HTERT-HM (cell line): ENCODE results near the genes NEURL4, TRAPPC1 and ALOXE3.

DNA sequence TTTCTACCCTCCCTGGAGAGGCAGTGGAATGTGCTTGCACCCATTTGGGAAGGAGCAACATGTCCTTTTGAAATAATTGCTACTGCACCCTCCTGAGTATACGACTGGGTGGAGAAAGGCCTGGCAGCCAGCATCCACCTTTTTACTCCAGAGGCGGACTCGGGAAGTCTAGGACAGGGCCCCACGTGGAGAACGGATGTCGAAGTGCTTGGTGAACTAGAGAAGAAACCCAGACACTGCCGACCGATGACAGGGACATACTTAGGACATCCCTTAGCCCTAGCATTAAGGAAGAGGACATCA is 3.8 kb downstream of the YBX2 start:
- RRBS, result no CpG with 5 or more reads among the region's 8 CpGs

GRCh38 chr17:7312947-7313716 is 2.0 kb downstream of the GPS2 start:
- RRBS, result no CpG with 5 or more reads among the region's 5 CpGs

GRCh38 chr17:7328834-7329254 is 291 bp downstream of the NEURL4 start:
- RRBS, result 4% methylated on average over 14 of the region's 35 CpGs

- RRBS, result 2% methylated on average over 18 of the region's 62 CpGs
Observed at GRCh38 chr17:7329255-7330059, at the start of gene NEURL4. Gene NEURL4 (minus strand): TSS chr17:7329335.

- RRBS, result 0% methylated on average over 1 of the region's 10 CpGs
Observed at GRCh38 chr17:7403840-7404015, 169 bp downstream of the TMEM256 start.

GRCh38 chr17:7478400-7478589 is 1.1 kb downstream of the ZBTB4 start:
- RRBS, result no CpG with 5 or more reads among the region's 10 CpGs

DNA sequence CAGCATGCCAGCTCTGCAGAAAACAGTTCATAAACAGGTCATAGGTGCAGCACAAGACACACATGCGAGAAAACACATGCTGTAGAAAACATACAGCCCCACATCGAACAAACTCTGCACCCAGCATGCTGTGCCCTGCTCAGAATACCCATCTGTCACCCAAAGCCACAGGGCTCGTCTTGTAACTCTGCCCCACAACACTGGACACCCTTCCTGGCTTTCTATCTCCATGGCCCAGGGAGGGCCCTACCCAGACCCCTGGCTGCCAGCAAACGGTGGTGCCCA is 899 bp downstream of the ZBTB4 start:
- RRBS, result no CpG with 5 or more reads among the region's 4 CpGs

DNA sequence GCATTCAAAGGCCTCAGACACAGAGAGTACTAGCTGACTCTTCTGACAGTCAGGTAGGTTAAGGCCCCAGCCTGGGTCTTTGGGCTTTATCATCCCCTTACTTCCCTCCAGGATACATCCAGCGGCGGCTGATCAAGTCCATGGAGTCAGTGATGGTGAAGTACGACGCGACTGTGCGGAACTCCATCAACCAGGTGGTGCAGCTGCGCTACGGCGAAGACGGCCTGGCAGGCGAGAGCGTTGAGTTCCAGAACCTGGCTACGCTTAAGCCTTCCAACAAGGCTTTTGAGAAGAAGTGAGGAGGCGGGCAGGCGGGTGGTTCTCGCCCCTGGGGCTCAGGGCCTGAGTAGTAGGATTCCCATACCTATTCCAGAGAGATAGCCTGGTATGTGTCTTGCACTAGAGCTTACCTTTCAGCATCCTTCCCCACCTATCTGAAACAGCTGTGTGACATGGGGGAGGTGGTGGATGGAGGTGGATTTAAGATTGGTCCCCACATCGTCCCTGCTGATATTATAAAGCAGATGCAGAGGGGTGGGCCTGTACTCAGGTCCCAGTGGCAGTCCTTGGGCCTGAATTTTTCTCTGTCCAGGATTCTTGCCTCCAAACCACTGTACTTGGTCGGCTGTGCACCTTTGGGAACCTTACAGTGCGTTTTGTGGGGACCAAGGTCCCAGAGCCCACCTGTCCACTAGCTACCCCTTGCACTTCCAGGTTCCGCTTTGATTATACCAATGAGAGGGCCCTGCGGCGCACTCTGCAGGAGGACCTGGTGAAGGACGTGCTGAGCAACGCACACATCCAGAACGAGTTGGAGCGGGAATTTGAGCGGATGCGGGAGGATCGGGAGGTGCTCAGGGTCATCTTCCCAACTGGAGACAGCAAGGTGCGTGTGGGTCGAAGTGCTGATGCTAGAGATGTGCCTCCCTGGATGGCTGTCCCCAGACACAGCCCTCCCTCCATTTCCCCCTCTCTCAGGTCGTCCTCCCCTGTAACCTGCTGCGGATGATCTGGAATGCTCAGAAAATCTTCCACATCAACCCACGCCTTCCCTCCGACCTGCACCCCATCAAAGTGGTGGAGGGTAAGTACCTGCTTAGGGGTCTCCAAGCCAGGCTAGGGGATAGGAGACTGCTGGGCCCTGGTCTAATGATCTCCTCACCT is 21.5 kb downstream of the SLC35G6 start:
- RRBS, result no CpG with 5 or more reads among the region's 35 CpGs

DNA sequence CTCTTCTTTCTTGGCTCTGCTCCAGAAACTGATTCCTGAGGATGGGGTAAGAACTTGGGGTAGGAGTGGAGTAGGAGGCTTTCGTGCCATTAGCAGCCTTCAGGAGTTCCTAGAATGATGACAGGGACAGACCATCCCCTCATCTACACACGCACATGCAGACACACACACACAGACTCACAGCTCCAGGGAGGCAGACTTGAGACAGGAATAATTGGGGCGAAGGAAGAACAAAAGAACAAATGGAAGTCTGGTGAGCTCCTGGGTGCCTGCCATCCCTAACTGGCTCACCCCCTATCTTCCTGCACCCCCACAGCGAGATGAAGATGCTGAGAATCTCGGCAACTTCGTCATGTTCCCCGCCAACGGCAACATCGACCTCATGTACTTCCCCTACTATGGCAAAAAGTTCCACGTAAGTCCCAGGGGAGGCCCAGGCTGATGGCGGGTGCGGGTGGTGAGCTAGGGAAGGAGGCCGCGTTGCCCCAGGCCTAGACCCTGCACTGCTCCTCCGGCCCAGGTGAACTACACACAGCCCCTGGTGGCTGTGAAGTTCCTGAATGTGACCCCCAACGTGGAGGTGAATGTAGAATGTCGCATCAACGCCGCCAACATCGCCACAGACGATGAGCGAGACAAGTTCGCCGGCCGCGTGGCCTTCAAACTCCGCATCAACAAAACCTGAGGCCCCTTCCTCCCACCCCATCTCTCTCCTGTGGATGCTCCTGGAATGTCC is 4.7 kb downstream of the ATP1B2 start:
- RRBS, result no CpG with 5 or more reads among the region's 27 CpGs

DNA sequence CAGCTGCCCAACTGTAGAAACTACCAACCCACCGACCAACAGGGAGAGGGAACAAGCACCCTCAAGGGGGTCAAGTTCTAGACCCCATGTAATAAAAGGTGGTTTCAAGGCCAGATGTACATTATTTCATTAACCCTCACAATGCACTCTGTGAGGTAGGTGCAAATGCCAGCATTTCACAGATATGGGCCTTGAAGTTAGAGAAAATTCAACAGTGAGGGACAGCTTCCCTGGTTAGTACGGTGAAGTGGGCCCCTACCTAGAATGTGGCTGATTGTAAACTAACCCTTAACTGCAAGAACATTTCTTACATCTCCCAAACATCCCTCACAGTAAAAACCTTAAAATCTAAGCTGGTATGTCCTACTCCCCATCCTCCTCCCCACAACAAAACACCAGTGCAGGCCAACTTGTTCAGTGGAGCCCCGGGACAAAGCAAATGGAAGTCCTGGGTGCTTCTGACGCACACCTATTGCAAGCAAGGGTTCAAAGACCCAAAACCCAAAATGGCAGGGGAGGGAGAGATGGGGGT is 18.2 kb downstream of the TP53 start:
- RRBS, result no CpG with 5 or more reads among the region's 4 CpGs

DNA sequence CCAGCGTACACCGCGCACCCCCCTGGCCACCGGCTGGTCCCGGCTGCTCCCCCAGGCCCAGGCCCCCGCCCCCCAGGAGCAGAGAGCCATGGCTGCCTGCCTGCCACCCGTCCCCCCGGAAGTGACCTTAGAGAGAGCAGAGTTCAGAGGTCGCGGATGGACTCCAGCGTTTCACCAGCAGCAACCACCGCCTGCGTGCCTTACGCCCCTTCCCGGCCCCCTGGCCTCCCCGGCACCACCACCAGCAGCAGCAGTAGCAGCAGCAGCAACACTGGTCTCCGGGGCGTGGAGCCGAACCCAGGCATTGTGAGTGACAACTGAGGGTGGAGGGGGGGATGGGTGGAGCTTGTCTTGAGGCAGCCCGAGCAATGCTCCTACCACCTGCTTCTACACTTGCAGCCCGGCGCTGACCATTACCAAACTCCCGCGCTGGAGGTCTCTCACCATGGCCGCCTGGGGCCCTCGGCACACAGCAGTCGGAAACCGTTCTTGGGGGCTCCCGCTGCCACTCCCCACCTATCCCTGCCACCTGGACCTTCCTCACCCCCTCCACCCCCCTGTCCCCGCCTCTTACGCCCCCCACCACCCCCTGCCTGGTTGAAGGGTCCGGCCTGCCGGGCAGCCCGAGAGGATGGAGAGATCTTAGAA is 7.6 kb upstream of the TMEM88 start:
- RRBS, result 71% methylated on average over 12 of the region's 34 CpGs

- RRBS, result 13% methylated on average over 2 of the region's 26 CpGs
Observed at GRCh38 chr17:7855454-7855712, 517 bp downstream of the TMEM88 start.

- RRBS, result no CpG with 5 or more reads among the region's 4 CpGs
Observed at GRCh38 chr17:7868139-7868438, 10.3 kb downstream of the CYB5D1 start.

DNA sequence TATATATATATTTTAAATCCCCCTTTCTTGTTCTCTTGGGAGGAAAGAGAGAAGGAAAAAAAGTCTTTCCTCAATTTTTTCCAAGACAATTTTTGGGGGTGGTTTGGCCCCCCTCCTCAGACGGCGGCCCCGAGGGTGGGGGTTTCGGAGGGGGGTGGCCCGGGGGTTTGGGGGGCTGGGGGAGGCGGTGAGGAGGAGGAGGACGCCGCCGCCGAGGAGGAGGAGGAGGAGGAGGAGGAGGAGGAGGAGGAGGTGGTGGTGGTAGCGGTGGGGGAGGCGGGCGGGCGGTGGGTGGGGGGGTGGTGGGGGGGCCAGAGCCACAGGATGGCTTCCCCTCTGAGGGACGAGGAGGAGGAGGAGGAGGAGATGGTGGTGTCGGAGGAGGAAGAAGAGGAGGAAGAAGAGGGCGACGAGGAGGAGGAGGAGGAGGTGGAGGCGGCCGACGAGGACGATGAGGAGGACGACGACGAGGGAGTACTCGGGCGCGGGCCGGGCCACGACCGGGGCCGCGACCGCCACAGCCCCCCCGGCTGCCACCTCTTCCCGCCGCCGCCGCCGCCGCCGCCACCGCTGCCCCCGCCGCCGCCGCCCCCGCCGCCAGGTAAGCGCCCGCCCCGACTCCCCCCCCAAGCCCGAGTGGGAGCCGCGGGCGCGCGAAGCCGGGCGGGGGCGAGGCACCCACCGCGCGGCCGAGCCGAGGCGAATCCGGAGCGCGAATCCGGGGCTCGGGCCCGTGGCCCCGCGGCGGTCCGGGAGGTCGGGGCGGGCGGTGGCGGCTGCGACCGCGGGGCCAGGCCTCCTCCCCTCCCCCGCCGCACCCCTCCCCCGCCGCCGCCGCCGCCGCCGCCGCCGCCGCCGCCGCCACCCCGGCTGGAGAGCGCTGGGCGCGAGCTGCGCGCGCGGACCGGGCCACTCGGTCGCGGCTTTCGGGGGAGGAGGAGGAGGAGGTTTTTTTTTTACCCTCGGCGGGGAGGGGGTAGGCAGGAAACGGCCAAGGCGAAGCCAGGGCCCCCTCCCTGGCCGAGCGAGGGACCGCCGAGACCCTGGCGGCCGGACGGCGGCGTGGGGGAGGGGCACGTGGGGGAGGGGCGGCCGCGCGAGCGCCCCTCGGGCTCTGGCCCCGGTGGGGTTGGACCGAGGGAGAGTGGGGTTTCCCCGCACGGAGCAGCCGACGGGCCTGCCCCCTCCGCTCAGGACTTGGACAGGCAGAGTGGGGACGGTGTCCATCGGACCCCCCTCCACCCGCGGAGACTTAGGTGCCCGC is 3.7 kb upstream of the CHD3 start:
- RRBS, result 2% methylated on average over 22 of the region's 143 CpGs

- RRBS, result no CpG with 5 or more reads among the region's 11 CpGs
Observed at GRCh38 chr17:7885747-7885997, 2.9 kb upstream of the CHD3 start.

DNA sequence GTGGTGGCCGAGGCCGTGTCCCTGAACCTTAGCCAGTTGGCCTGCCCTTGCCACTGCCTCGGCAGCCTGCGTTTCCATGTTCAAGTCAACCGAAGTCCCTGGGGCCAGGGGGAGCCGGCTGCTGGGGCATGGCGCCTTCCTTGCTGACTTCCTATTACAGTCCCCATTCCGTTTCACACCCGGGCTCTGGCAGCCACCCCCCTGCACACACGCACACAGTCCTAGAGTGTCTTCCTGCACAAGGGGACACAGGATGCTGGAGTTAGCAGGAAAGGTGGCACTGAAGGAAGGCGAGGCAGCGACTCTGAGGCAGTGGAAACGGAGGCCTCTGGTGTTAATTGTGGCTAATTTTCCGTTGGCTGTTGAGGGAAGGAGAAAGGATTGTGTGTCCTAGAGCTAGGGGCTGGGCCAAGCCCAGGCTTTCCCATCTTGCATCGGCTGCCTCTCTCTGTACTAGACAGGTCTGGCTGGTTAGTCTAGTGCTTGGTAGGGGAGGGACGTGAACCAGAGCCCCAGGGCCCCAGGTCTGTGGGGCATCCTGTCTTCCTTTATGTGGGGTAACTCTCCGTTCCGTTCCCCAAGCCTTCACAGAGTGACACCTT is 495 bp upstream of the CHD3 start:
- RRBS, result 4% methylated on average over 4 of the region's 18 CpGs

GRCh38 chr17:7894833-7895169 is 6.2 kb downstream of the CHD3 start:
- RRBS, result no CpG with 5 or more reads among the region's 8 CpGs

DNA sequence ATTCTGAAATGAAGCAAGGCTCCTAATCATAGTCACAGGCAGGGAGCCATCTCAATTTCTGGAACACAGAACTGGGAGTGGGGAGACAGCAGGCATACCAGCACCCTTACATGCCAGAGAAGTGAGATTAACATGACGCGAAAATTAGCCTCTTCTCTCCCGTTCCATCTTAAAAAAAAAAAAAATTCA is 1.2 kb downstream of the RNF227 start:
- RRBS, result no CpG with 5 or more reads among the region's 3 CpGs

GRCh38 chr17:7931561-7932462 is at the start of gene TRAPPC1:
Gene TRAPPC1 (minus strand): TSS chr17:7931946.
- RRBS, result under 1% methylated on average over 14 of the region's 60 CpGs

DNA sequence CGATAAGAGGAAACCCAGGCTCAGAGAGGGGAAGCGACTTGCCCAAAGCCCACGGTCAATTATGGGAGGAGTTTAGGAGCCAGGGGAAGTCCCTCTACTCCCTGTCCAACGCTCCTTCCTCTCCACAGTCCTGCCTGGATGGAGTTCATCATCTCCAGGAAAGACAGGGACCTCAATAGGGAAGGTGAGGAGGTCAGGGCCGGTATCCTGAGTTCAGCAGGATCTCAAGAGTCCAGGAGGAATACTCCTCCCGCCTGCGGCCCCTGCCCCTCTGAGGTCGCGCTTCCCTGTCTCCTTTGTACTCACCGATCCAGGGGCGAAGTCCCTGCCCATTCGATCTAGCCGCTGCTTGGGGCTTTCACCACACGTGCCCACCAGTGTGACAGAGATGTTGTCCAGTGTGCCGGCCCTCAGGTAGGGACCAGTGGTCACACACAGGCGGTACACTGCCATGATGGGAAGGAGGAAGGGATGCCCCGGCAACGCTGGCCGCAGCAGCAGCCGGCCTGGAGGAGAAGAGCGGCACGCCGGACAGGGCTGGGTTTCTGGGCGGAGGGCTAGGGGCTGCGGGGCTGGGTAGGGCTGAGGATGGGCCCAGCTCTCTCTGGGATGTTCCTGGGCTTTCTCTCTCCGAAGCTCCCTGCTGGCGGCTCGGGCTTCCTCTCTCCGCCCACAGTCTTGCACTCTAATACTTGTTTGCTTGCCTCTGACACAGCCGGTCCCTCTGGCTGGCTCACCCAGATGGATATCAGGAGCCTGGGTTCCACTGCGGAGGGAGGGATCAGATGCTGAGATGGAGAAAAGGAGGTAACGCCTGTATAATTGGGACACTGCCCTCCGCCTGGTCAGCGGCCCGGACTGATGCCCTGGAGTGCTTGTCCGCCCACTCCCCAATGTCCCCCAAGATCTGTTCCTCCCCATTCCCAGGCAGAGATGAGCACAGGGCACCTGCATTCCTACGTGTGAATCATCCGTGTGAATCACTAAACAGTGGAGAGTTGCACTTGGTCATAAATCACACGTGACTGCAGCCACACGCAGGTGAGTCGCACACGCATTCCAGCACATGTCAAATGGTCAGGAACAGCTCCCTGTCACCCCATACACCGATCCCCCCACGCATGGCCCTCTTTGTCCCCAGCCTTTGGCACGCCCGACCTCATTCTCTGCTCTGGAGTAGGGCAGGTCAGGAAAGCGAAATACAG is at the start of gene ALOXE3:
TSS of gene ALOXE3 (minus strand) at position 977 of the 1,205 bp plus-strand sequence.
- RRBS, result 2% methylated on average over 2 of the region's 47 CpGs